GM06990 (cell line): ENCODE measurements around the gene FAM131C.

DNA sequence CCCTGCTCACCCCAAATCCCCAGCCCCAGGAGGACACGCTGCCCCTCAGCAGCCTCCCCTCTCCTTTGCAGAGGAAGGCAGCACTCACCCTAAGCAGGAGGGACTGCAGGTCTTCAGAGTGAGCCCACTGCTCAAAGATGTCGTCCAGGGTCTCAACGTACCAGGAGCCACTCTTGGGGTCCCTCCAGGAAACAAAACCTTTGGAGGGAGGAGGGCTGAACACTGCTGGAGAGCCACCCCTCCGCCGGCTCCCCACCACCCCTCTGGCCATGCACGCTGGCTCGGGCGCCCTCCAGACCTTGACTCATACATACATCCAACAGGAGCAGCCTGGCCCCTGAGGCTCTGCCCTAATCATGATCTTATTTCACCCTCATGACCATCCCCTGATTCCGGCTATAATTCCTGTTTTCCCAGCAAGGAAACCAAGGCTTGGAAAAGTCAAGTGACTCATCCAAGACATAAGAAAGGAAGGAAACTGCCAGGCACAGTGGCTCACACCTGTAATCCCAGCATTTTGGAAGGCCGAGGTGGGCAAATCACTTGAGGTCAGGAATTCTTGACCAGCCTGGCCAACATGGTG lies 18.0 kb downstream of the CELA2B start:
- RRBS = no CpG with 5 or more reads among the region's 10 CpGs

DNA sequence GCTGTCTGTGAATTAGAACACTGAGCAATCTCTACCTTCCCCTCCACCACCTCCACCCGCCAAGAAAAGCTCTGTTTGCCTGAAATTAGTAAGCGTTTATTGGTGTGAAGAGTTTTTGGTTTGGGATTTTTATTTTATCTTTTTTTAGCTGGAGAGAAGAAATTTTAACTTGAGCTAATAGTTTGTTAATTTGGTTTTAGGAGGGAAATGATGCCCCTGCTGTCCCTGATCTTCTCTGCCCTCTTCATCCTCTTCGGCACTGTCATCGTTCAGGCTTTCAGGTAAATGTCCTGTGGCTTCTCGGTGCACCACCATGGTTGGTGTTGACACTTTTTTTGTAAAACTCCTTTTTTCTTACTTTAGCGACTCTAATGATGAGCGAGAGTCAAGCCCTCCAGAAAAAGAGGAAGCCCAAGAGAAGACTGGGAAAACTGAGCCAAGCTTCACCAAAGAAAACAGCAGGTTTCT lies 19.1 kb downstream of the AGMAT start:
- RRBS = no CpG with 5 or more reads among the region's 7 CpGs

GRCh38 chr1:15618678-15619343 lies 1.6 kb downstream of the DDI2 start:
- RRBS = no CpG with 5 or more reads among the region's 16 CpGs

DNA sequence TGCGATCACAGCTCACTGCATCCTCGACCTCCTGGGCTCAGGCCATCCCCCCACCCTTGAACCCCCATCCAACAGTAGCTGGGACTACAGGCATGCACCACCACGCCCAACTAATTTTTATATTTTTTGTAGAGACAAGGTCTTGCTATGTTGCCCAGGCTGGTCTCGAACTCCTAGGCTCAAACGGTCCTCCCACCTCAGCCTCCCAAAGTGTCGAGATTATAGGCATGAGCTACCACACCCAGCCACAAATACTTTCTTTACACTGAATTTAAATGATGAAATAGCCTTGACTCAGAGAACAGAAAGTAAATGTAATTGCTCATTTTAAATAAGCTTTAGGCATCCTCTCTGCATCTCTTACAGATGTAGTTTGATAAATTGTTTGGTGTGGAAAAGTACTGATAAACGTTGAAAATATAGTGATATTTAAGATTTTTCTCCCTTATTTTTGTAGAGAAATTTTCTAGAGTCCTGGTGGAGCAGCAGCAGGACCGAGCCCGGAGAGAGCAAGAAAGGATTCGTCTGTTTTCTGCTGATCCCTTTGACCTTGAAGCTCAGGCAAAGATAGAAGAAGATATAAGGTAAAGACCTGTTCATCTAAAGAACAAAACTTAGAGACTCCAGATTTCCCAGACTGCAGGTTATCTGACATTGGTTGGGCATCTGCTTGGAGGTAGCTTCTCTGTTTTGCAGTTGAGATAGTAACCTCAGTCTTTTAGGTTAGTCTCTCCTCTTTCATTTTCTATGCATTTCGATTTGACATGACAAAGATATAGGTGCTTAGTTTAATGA lies 15.9 kb downstream of the DDI2 start:
- RRBS = no CpG with 5 or more reads among the region's 11 CpGs

DNA sequence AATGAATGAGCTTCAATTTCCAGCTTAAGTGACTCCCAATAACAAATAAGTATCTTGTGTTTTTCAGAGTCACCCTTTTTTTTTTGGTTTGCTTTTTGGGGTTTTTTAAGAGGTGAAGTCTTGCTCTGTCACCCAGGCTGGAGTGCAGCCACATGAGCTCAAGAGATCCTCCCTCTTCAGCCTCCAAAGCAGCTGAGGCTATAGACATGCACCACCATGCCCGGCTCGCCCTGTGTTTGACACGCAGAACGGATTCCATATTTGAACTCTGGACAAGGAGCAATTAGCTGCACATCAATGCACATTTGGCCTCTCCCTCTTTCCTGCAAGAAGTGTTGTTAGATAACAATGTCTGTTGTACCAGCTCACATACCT lies 3.2 kb upstream of the PLEKHM2 start:
- RRBS = no CpG with 5 or more reads among the region's 4 CpGs

GRCh38 chr1:15696940-15697795 lies 13.0 kb downstream of the PLEKHM2 start:
- RRBS = no CpG with 5 or more reads among the region's 10 CpGs

DNA sequence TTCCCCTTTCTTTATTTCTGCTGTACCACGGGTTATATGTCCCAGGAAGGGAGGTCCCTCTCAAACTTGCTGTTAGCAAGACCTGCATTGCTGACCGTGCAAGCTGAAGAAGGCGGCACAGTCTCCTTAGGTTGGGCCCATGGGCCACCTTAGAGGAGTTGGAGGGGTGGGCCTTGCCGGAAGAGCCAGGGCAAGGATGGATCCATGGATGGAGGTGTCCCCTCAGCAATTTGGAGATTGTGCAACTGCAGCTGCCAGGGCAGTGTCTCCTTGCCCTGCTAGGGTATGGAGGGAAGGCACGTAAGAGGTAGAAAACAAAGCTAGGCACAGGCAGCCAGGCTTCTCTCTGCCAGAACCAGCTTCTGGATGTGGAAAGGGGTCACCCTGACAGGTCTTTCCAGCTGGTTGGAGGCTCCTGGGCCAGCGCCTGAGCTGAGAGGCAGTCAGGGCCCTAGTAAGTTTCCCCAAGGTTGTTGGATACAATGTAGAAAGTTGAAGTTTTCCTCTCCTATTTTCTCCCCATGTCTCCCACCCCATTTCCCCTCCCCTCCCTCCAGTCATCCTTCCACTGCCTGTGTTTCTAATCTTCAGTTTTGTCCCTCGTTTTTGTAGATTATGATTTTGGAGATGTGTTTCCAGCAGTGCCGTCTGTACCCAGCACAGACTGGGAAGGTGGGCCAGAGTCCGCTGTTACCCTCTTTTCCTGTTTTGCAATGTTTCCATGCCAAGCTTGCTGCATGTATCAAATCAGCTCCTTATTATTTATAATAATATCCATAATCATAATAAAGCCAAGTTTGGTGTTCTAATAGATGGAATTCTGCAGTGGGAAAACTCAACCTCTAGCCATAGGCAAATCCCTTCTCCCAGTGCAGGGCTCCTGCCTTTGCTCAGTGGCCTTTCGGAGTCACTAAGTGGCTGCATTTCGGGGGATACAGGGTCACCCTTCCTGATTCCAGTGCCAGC lies 15.1 kb upstream of the SLC25A34 start:
- RRBS = no CpG with 5 or more reads among the region's 11 CpGs

- RRBS = 43% methylated on average over 1 of the region's 13 CpGs
Measured at GRCh38 chr1:15764009-15764916, 5.7 kb downstream of the FBLIM1 start.

- RRBS = no CpG with 5 or more reads among the region's 71 CpGs
Measured at GRCh38 chr1:15835372-15836172, 11.9 kb upstream of the SPEN start.

DNA sequence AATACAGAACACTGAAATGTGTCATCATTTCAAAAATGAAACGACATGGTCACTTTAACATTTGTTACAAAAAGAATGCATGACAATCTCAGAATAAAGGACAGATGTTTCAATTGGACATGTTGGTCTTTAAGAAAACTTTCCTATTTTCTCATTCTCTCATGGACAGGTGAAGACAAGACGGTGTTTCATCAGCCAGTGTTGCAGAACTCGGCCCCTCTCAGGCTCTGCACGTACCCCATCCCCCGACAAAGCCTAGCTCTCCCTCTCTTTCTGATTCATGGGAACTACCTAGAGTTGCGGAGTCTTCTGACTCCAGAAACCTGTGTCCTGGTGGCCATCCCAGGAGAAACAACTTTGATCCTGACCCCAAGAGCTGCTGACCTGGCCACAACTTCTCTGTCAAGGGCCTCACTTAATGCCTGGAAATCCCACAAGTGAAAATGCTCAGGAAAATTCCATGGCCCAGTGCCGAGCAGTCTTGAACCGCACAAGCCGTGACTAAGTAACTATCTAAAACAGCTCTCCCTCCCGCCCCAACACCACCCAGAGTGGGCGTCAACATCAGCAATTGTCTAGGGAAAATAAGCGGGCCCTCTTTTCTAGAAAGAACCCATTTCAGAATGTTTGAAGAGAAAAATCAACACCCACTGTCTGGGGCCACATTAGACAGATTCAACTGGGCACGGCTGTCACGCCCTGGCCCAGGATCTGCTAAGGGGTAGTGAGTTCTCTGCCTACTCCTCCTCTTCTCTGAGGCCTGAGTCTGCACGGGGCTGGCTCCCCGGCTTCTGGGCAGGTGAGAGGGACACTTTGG lies 26.9 kb downstream of the ZBTB17 start:
- RRBS = 20% methylated on average over 1 of the region's 16 CpGs

GRCh38 chr1:16018834-16018965 lies 857 bp upstream of the HSPB7 start:
- RRBS = no CpG with 5 or more reads among the region's 6 CpGs

DNA sequence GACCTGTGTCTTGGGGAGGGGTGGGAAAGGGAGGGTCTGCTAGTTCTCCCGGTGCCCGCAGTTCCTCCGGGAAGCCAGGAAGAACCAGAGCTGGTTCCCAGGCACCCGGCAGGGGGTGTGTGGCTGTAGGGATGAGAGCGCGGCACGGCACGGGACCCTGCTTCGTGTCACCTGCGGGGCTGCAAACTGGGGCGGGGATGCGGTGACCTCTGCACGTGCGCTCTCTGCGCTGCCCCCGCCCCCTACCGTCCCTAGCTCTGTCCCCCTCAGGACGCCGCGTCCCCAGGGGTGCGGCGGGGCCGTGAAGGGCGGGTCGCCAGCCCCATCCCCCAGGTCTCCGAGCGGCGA lies 461 bp downstream of the FAM131C start:
- RRBS = 10% methylated on average over 1 of the region's 28 CpGs

- RRBS = 4% methylated on average over 44 of the region's 74 CpGs
Measured at GRCh38 chr1:16073398-16074172, at the start of gene FAM131C. Gene FAM131C (minus strand): TSS chr1:16073651.

DNA sequence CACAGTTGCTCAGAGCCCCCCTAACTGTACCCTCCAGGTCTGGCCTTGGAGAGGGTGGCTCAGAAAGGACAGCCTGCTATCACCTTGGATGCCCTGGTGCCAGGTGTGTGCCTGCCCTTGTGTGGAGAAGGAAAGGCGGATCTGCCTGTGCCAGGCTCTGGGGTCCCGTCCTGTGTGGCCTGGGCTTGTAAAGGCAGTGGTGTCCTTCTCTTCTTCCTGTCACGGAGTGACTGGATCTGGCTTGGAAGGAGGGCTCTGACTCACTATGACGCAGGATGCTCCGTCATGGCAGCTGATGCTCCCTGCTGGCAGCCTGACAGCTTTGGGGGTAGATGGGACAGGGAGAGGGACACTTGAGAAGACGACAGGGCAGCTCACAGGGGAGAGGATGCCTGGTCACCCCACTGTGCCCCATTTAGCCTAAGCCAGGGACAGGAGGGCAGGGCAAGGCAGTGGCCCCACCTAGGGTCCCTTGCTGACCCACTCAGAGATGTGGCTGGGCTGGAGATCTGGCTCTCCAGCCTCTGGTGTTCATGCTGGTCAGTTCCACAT lies 2.6 kb upstream of the FAM131C start:
- RRBS = no CpG with 5 or more reads among the region's 6 CpGs

- RRBS = no CpG with 5 or more reads among the region's 4 CpGs
Measured at GRCh38 chr1:16188407-16188750, 24.1 kb downstream of the ARHGEF19 start.

- RRBS = no CpG with 5 or more reads among the region's 6 CpGs
Measured at GRCh38 chr1:16289426-16290149, 52.6 kb upstream of the CPLANE2 start.

DNA sequence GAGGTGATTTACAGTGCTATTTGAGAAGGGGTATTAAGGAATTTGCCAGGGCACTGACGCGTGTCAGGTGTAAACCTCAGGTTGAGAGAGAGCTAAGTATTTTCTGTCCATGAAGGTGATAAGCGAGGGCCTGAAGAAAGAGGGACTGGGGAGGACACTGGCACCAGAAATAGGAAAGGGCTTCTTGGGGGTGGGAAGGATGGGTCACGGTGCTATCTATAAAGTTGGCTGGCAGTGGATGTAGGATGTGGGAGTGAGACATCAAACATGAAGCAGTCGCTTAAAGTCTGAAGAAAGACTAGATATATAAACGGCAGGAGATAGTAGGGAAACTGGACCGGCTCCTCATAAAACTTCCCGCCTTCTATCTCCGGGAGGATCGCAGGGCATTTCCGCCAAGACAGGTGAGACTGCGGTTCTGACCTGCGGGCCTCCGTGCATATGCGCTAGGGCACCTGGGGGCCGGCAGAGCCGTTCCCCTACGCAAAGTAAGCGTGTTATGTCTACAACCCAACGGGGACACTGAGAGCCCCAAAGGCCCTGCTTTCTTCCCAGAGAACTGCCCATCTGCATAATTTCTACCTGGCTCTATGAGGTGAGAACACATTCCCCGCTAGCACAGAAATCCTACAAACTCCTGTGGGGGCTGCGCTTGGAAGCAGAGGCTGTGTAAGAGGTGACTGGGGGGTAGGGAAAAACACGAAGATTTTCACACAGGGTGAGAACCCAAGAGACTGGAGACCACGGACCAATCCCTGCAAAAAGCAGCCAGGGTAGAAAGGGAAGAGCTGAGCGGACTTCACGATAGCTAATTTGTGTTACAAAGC lies 72.8 kb downstream of the NECAP2 start:
- RRBS = no CpG with 5 or more reads among the region's 26 CpGs

- RRBS = no CpG with 5 or more reads among the region's 44 CpGs
Measured at GRCh38 chr1:16513949-16514951, 73.7 kb downstream of the NECAP2 start.

GRCh38 chr1:16922965-16923559 lies 1.3 kb downstream of the CROCC start:
- RRBS = no CpG with 5 or more reads among the region's 20 CpGs